Gallbladder (tissue), 1 donor: ENCODE results near the gene SND1.

DNA sequence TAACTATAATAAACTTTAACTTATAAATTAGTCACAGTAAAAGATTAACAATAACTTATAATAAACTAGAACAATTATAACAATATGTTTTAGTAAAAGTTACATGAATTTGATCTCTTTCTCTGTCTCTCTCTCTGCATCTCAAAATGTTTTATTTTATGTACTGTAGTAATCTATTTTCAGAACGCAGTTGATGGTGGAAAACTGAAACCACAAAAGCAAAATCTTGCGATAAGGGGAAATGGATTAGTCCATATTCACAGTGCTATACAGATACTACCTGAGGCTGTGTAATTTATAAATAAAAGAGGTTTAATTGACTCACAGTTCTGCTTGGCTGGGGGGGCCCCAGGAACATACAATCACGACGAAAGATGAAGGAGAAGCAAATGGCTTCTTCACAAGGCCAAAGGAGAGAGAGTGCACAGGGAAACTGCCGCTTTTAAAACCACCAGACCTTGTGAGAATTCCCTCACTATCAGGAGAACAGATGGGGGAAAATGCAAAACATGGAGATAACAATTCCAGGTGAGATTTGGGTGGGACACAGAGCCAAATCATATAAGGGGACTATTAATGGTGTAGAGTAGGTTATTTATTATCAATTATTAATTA is 378.0 kb upstream of the KCND2 start:
- PRO-cap, result no peak

DNA sequence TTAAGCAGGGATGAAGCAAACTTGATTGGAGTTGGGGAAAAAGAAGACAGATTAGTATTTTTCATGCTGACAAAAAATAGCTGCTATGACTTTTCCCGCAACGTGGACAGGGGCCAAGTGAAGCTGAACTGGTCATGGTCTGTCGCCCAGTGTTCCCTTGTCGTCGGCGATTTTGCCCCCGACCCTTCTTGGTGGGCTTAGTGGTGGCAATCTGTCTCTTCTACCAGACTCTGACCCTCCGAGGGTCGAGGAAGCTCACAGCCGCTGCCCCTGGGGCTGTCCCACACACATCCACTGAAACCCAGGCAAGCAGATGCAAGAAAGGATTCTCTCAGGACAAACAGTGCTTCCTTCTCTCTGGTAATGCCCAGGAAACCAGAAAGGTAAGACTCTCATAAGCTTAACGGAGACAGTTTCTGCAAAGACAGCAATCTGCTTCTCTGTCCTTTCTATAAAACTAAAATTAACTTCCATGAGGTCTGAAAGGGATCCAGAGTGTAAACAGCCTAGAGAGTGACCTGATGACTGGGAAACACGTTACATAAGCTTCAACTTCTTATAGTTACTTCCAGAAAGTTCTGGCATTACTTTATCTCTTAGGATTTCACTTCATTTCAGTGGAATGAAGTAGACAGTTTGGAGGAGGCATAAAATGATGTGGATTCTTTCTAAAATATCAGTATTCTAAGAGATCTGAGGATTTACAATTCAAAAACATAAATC is 1.1 kb downstream of the CPED1 start:
- PRO-cap, result bidirectional peak, plus-strand start at position 617 of the sequence, minus-strand start at position 453 of the sequence

DNA sequence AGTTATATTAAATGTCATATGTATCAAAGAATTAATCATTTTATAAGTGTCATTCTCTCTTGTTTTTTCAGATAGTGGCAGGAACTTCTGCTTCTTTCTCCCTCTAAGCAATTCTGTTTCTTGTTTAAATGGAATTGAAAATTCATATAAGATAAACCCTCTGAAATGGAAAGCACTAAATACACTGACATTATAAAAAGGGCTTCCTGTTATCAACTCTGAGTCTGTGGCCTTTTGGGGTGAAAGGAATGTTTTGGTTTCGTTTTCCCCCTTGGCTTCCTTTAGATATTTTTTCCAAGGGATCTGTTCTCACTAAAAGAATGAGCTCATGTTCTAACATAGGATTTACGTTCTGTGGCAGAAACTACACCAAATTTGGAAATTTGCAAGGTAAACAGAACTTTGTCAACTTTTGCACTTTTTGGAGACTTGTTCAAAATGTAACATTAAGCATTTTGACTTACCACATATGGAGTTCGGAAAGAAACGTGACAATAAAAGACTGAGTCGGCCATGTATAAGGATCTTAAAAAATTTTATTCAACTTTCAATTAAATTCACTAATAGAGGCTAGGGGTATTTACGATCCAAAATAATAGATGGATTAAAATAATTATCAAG is 11.5 kb downstream of the CPED1 start:
- PRO-cap, result no peak

GRCh38 chr7:121016557-121017598 is 28.4 kb downstream of the CPED1 start:
- PRO-cap, result no peak

DNA sequence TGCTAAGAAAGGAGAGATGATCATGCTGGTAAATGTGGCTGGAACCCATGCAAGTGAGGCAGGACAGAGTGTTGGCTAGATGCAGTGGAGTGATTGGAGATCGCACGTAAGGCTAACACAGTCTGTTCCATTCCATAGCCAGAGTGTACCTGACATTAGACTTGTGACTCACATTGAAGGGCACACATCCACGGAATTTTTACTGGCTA is 80.8 kb downstream of the CPED1 start:
- PRO-cap, result no peak

GRCh38 chr7:121297808-121298260 is 31.0 kb upstream of the WNT16 start:
- PRO-cap, result no peak

- PRO-cap, result no peak
Measured at GRCh38 chr7:121385685-121386459, 10.2 kb downstream of the FAM3C start.

GRCh38 chr7:121406968-121407592 is 11.0 kb upstream of the FAM3C start:
- PRO-cap, result unidirectional peak, minus-strand start at chr7:121407190

GRCh38 chr7:122887114-122887726 is 960 bp upstream of the CADPS2 start:
- PRO-cap, result no peak

DNA sequence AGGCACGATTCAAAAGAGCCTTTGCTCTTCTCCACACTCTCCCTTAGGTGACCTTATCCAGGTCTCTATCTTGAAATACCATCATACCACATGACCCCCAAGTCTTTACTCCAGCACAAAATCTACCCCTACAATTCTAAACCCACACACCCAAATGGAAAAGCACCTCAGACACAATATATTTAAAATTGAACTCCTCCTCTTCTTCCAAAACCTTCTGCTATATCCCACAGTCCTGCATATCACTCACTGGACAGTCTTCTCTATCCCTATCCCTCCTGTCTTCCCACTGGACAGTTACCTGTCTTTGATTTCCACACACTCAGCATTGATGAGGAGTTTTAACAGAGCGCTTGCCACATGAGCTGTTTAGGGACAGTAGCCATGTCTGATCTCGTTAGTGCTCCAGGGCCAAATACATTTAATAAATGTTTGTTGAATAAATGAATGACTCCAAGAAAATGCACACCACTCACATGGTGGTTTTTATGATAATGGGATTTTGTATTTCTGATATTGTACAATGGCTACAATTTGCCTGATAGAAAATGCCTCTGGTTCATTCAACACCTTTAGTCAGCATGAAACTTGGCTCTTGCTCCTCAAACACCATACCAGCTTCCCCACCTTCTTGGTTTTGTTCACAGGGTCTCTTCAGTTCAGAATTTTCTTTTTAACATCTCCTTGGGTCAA is 15.9 kb downstream of the LMOD2 start:
- PRO-cap, result no peak

DNA sequence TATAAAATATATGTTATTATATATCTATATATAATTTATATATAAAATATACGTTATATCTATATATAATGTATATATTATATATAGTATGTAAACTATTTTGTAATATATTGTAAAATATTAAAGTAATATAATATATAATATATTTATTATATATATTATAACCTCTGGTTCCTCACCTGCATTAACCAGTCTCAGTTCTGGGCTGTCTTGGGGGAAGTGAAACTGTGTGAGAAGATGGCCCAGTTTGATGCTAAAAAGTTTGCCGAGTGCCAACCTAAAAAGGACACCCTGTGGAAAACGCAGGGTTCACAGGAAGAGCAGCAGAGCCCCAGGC is 104.4 kb upstream of the POT1 start:
- PRO-cap, result no peak

- PRO-cap, result no peak
Measured at GRCh38 chr7:127380023-127380573, 12.4 kb downstream of the ZNF800 start.

GRCh38 chr7:127652003-127652797 is at the start of gene SND1:
Gene SND1, plus strand, starts transcription at chr7:127652194.
- PRO-cap, result bidirectional peak, plus-strand start at chr7:127652165, minus-strand start at chr7:127651840

DNA sequence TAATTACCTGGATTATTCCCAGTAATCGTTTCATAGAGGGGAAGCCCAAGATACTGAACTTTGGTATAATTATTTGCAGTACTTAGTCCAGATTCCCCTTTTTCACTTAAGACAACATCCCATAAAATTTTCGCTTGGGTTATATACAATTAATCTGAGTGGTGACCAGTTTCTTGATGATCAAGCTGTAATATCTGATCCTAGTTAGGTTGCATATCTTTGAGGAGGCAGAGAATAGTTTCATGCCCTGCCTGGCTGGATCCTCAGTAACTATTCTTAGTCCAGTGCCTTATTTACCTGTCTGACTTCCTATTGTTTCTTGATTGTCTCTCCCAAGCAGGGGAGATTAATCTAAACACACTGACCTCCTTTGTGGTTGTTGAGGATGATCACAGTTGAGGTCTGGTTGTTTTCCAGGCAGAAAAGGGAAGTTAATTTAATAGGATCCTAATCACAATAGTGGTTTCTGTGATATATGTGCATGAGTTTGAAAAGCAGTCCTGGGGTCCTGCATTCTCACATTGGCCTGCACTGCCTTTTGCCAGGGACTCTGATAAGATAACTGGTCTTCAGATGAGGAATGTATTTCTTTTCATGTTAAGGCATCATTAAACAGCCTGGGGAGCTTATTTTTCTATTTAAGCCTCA is 130.0 kb downstream of the SND1 start:
- PRO-cap, result unidirectional peak, plus-strand start at position 488 of the sequence

DNA sequence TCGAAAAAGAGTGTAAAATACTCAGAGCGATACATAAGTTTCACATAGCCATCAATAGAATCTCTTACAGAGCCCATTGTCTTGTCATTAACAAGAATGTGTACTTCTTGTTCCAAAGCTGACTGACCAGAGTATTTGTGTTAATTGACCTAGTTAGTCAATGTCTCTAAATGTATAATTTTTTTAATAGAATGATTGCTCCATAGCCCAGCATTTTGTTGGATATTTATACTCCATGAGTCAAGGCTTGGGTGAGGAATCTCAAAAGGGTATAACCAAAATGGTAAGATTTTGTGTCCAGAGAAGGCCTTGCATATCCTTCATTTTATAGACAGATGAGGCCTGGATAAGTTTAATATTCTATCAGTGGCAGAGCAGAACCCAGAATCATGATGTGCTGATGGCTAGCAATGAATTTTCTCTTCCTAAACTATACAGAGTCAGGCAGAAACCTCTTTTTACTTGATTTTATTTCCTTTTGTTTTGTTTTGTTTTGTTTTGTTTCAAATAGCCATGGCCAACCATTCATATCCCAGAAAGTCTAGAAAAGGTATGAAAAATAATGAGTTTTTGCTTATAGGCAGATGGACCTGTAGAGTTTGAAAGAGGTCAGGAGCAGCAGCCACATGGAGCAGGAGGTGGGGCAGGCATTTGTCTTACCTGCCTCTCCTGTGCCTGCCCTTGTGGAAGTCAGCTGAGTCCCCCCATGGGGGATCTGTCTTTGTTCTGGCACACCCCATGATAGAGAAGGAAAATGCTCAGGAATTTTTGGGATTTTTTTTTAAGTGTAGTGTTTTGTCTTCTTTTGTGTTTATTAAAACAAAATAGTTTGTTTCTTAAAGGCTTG is 44.9 kb downstream of the LRRC4 start:
- PRO-cap, result no peak

- PRO-cap, result no peak
Measured at GRCh38 chr7:128108691-128109506, 77.7 kb upstream of the LRRC4 start.

DNA sequence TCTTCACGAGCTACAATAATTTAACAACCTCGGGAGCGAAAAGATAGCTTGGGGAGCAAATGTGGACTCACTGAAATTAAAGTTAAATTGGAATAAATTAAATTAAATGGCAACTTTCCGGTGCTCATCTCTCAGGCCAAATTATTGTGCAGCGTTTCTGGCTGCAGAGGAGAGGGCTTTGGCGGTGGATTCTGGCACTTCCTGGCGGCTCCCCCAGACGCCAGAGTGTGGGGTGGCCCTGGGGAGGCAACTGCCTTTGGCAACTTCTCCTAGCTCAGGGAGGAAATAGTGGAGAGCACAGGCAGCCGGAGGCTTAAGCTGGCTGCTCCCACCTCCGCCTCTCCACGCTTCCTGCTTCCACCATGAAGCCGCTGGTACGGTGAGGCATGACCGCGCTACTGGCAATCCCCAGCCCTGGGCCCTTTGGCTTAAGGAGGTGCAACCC is 90.3 kb upstream of the LRRC4 start:
- PRO-cap, result no peak

DNA sequence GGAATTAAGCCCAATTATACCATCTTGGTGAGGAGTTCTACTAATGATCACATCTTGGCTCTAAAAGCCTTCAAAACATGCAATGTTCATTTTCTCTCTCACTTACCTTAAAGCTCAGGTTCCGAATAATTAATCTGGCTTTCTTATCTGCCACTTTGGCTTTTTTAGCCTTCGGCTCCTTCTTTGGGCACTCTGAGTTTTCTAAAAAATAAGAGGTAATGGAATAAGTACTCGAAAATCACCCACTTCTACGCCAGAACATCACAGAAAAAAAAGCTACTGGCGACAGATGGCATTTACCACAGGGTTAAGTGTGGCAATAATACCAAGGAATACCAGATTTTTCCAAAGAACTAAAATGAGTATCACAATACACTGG is 4.6 kb downstream of the RBM28 start:
- PRO-cap, result no peak

DNA sequence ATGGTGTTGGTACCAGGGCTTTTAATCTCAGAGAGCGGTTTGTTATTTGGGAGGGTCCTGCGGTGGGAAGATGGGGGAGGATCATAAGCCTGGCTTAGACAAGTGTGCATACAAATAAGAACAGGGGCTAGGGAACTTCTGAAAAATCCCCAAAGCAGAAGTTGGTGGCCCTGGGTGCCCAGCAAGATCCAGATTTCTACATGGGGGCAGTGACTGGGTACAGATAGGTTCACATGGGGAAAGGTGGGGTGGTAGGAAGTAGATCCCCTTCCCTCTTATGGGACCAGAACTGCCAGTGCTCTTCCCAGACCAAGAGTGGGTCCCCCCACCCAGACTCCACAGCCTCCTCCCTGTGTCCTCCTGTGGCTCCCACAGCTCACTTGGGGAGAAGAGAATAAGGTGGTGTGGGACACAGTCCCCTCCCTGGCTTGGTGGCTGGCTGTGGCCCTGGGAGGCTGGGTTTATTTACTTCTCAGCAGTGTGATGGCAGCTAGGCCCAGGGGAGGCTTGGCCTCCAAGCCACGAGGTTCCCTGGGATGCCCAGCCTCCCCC is 2.9 kb downstream of the IMPDH1 start:
- PRO-cap, result no peak

GRCh38 chr7:128594027-128594609 is 78.0 kb upstream of the GARIN1A start:
- PRO-cap, result no peak